ENCODE measurements around the gene PRKD1.

GRCh38 chr14:24840391-24840810 is 206.4 kb upstream of the GZMB start:
- RRBS: no CpG with 5 or more reads among the region's 1 CpG

- RRBS: no CpG with 5 or more reads among the region's 2 CpGs
These were observed 260.5 kb downstream of the NOVA1 start for GRCh38 chr14:26337299-26337745.

GRCh38 chr14:28264240-28264881 is 502.2 kb upstream of the FOXG1 start:
- RRBS: 36% methylated on average over 5 of the region's 31 CpGs

- RRBS: 6% methylated on average over 62 of the region's 109 CpGs
These were observed at the start of gene PRKD1 for GRCh38 chr14:29926920-29927878. PRKD1 (minus strand) TSS chr14:29927847.

DNA sequence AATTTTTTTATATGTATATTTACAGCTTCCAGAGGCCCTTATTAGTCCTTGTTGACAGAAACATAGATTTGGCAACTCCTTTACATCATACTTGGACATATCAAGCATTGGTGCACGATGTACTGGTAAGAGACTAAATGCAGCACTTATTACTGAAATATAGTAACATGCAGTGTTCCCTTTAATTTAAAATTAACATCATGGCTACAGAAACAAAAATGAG is 31.3 kb downstream of the SCFD1 start:
- RRBS: no CpG with 5 or more reads among the region's 1 CpG

GRCh38 chr14:30907876-30908450 is 33.6 kb downstream of the COCH start:
- RRBS: no CpG with 5 or more reads among the region's 1 CpG

GRCh38 chr14:30909875-30910567 is 35.7 kb downstream of the COCH start:
- RRBS: no CpG with 5 or more reads among the region's 6 CpGs

DNA sequence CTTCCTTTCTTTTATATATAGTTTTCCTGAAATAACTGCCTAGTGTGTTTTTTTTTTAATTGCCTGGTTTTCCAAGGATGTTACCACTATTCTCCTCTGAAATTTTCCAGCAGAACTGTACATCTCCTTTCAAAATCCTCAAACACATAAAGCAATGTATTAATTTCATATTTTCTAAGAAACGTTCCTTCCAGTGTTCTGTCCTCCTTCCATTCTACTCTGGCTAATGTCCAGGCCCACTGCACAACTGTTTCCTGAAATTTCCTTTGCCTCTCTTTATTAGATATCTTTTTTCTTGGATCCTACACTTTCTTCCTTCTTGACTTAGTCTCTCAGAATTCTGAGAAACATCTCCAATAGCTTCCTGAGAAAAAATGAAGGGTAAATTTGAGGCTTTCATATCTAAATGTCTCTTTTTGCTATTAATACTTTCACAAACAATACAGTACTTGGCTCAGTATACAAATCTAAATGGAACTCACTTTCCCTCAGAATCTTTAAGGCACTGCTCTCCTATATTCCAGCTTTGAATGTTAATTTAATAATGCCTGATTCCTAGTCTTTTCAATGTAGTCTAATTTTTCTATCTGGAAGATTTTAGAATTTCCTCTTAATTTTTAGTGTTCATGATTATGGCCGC is 65.7 kb downstream of the COCH start:
- RRBS: no CpG with 5 or more reads among the region's 2 CpGs

DNA sequence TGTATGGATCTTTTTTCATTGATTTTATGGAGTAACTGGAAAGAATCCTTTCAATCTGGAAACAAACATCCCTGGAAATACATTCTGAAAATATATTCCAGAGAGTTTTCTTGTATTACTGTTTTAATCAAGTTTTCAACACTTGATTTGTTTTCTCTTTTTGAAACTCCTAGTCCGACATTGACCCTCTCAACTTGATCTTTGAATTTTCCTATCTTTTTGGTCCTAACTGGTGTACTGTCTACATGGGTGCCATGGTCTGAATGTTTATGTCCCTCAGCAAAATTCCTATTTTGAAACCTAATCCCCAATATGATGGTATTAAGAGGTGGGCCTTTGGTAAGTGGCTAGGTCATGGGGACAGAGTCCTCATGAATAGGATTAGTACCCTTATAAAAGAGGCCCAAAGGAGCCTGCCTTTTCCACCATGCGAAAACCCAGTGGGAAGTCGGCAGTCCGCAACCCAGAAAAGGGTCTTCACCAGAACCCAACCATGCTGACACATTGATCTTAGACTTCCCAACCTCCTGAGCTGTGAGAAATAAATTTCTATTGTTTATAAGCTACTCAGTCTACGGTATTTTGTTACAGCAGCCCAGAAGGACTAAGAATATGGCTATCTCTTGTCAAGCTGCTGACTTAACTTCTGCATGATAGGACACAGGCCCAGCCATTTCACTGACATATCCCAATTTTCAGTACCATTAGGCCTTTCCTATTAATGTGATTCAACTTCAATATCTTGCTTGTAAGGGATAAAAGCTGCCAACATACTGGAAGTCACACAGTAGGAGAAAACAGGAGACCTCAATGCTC is 66.5 kb downstream of the COCH start:
- RRBS: no CpG with 5 or more reads among the region's 5 CpGs

- RRBS: no CpG with 5 or more reads among the region's 8 CpGs
These were observed 85.4 kb downstream of the HECTD1 start for GRCh38 chr14:31122121-31122749.

- RRBS: no CpG with 5 or more reads among the region's 11 CpGs
These were observed 78.4 kb downstream of the HECTD1 start for GRCh38 chr14:31129111-31129772.

DNA sequence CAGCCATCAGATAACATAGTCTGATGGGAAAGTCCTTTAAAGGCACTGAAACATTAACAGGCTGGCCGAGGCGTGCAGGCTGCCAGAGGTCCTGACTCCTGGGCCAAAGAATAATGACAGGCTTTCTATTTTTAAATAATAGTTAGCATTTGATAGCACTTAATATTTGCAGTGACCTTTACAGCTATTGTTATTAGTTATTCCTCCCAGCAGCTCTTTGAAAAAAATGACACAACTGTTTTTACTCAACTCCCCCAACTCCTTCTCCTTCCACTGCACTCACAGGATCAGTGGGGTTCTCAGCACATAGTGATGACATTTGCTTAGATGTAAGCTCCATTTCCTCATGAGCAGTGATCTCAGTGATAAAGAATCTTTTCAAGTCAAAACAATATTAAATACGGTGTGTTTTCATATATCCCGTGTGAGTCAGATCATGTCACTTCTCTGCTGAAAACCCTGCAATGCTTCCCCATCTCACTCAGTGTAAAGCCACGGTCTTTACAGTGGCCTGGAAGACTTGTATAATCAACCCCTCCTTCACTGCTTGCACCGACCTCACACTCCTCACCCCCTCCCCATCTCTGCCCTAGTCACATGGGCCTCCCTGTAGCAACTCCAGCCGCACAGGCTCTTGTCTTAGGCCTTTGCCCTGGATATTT is 149.9 kb upstream of the ARHGAP5 start:
- RRBS: no CpG with 5 or more reads among the region's 7 CpGs

- RRBS: no CpG with 5 or more reads among the region's 9 CpGs
These were observed 103.6 kb downstream of the AKAP6 start for GRCh38 chr14:32432532-32433250.

DNA sequence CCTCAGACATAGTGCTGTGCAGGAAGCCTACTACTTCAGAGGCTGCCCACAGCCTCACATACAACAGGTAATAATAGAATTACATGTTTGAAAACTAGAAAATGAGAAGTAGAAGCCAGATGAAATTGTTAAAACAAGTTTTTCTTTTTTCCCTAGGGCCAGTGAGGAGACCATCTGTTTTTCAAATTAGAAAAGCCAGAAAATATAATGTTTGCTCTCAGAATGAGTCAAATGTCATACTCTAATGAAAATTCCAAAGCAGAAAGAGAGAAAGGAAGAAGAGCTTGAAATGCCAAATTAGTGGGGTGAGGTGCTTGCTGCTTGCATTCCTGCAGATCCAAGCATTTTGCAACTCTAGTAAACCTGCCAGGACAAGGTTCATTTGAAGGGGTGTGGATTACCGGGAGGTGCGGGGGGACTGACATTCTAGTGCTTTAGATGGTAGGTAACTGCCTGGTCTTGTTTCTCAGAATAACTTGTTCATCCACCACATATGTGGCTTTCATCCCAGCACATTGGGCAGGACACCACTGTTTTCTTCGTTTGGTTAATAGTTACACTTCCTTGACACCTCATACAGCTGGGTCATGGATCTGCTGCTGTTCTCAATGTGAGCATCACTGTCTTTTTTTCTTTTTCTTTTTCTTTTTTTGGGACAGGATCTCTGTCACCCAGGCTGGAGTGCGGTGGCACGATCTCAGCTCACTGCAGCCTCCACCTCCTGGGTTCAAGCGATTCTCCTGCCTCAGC is 144.3 kb downstream of the AKAP6 start:
- RRBS: no CpG with 5 or more reads among the region's 6 CpGs

DNA sequence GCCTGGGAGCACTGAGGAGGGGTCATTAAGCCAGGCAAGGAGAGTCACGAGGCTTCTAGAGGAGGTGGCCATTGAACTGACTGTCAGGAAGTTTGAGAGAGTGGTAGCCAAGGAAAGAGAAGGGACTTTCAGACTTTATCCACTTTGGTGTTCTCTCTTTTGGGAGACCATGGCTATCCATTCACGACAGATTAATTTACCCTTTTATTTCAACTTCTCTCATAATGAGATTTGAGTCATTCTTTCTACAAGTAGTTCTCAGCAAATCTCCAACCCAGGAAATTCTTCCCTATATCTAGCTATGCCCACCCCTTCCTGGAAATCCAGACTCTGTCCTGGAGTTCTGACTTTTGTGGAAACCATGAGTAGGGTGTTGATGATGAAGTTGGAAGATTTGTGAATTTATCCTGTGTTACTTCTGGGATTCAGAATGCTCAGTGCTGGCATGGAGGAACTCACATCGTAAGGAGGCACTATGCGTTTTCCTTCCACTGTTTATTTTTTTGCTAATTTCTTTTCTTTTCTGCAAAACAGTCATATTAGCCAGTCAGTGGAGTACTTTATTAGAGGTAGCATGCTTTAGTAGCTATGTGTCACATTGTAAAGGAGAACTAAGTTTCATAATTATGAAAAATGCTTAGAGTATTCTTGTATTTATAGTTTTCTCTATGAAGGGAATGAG is 165.0 kb downstream of the AKAP6 start:
- RRBS: no CpG with 5 or more reads among the region's 4 CpGs

DNA sequence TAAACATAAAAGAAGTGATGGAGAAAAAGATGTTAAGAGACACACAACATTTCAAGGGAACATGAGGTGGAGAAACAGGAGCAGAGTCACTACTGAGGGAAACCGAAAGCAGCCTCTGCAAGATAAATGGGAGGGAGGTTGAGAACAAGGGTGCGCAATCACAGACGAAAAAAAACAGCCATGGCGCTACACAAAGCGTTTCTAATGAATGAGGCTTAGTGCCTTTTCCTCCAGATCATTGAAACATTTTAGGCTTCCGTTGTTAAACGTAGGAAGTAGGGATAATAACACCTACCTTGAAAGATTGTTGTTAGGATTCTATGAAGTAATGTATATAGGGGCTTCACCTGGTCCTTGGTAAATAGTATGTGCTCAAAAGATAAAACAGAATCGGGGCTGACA is 228.2 kb upstream of the NPAS3 start:
- RRBS: no CpG with 5 or more reads among the region's 8 CpGs

GRCh38 chr14:33564601-33565347 is 386.1 kb downstream of the EGLN3 start:
- RRBS: no CpG with 5 or more reads among the region's 2 CpGs

- RRBS: no CpG with 5 or more reads among the region's 2 CpGs
These were observed 360 bp upstream of the EGLN3 start for GRCh38 chr14:33951320-33951547.

- RRBS: no CpG with 5 or more reads among the region's 7 CpGs
These were observed 78.9 kb upstream of the EGLN3 start for GRCh38 chr14:34029735-34030221.